M059J (cell line): ENCODE measurements around a stretch of chr13.

- RAMPAGE, long total RNA: no peak
These were observed 45.9 kb upstream of the ATP11A start for GRCh38 chr13:112644079-112644278.

DNA sequence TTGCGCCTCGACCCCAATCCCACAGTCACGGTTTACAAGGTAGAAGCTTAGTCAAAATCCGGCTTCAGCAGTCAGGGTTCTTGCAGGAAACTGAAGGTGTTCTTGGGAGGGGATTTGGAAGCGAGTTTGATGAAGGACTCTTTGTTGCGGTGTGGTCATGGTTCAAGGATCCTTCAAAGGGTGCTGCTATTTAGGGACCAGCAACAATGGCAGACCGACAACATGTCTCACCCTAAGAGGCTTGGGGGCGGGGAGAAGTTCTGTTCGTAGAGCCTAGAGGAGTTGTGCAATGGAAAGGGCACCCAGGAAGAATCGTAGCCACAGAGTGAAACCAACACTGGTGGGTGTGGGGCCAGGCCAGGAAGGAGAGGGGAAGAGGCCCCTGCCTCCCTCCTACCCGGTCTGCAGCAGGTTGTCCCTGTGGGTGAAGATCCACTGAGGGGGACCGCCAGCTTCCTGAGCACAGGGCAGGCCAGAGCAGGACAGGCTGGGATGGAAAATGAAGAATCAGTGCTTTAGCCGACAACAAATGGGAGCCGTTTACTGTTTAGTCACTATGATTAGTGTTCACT, 1.4 kb upstream of the ATP11A start:
- RAMPAGE, long total RNA: no peak

DNA sequence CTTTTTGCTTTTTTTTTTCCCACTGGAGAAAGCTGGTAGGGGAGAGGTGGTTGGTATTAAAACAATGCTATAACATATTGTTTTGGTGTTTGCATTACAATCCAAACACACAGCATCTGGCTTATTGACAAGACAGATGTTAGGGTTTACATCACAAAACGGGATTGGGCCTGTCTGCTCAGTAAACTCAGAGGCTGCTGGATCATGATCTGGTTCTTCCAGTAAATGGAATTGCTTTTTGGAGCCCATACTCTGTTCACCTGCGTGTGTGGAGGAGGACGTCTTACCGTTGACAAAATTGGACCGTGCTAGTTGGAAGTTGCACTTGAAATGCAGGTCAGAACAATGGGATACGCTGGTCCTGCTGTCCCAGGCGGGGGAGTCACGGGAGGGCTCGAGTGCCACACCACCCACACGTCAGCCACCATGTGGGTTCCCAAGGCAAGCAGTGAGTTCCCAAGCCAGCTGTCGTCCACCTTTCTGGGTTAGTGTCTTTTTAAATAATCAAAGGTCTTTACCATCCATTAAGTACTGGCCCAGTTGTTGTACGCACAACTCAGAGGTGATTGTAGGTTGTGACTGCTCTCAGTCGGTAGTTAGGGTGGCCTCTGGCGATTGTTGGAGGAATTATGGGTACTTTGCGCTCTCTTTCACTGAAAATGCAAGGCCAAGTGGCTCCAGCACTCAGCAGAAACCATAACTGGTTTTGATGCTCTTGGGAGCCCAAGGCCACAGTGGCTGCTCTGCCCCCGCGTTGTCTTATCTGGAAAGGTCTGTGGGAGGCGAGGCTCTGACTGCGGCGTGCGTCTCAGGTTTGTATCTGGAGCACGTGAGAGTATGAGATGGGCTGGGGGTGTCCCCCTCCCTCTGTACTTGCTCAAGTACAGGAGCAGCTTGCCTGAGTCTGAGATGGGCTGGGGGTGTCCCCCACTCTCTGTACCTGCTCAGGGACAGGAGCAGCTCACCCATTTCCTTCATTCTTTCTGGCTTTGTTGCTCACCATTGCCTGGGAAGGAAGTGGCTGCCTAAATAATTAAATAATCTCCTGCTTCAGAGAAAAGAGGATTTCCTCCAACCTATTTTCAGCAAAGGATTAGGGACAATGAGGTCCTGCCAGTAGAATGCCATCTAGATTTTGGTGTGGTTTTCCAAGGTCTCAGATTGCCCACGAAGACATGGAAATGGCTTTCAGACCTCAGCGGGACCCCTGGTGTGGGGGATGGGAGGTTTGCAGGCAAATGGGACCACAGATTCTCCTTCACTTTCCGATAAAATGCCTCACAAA, 14.3 kb downstream of the ATP11A start:
- RAMPAGE, long total RNA: no peak

DNA sequence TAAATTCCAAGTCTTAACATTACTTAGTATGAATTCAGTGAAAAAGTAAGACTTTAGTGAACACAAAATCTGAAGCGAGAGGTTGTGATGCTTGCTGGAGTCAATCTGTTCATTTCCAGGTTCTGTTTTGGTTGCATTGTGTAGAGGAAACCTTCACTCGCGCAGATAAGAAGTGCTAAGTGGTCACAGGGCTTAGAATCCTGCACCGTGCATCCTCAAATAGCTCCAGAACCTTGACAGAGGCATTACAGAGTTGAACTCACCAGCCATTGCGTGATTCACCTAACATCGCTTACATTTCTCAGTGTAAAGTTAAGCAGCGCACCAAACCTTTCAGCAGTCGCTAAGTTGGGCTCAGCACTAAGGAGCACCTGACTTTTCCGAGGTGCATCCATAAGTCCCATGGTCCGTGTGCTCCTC, 45.7 kb downstream of the ATP11A start:
- RAMPAGE, long total RNA: no peak

- RAMPAGE, long total RNA: no peak
These were observed 90.8 kb upstream of the MCF2L start for GRCh38 chr13:112878139-112878616.

- RAMPAGE, long total RNA: no peak
These were observed 74.8 kb upstream of the MCF2L start for GRCh38 chr13:112894117-112894690.

DNA sequence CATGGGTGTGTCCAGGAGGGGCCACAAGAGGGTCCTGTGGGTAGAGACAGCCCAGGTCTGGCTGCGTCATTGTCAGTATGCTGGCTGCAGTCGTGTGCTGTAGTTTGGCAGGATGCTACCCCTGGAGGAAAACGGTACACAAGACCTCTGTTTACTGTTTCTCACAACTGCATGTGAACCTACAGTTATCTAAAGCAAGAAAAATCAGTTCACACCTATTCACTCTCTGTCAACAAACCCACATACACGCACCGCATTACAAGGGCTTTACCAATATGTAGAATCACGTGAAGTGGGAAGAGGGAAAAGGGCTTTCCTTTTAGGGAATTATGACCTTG, 17.4 kb upstream of the MCF2L start:
- RAMPAGE, long total RNA: no peak

- RAMPAGE, long total RNA: no peak
These were observed 4.2 kb upstream of the MCF2L start for GRCh38 chr13:112964714-112965399.

- RAMPAGE, long total RNA: no peak
These were observed 54.1 kb downstream of the MCF2L start for GRCh38 chr13:113023157-113023516.

DNA sequence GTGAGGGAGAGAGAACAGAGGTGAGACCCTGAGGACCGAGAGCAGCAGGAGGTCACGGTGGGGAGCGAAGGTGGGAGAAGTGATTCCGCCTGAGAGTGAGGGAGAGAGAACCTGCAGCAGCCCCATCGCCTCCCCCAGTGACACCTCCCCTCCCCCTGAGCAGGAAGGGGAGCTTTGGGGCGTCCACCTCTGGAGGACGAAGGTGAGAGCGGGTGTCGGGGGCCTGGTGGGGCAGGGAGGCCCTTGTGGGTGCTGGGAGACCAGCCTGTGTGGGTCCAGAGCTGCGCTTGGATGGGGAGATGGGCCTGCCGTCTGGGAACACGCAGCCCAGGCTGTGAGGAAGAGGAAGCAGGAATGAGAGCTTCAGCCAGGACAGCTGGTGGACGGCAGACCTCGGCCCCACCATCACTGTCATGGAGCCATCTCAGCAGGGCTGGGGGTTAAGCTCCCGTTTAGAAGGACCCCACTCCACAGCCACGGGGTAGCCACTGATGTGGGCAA, 6.7 kb upstream of the PROZ start:
- RAMPAGE, long total RNA: no peak

DNA sequence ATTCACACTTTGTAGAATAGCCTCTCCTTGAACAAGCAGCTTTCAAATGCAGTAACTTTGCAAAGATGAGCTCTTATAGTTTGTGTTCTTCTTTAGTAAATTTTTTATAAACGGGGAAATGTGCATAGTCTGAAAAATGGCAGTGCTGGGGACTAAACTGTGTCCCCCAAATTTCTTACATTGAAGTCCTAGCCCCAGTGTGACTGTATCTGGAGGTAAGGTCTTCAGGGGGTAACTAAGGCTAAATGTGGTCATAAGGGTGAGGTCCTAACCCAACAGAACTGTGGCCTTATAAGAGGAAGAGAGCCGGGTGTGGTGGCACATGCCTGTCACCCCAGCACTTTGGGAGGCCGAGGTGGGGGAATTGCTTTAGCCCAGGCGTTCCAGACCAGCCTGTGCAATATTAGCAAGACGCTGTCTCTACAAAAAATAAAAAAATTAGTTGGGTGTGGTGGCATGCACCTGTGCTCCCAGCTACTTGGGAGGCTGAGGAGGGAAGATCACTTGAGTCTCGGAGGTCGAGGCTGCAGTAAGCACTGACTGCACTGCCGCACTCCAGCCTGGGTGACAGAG, 17.8 kb downstream of the PROZ start:
- RAMPAGE, long total RNA: no peak

- RAMPAGE, long total RNA: no peak
These were observed 398 bp downstream of the PCID2 start for GRCh38 chr13:113208001-113208540.

- RAMPAGE, long total RNA: no peak
These were observed 25.8 kb downstream of the LAMP1 start for GRCh38 chr13:113322586-113323554.

DNA sequence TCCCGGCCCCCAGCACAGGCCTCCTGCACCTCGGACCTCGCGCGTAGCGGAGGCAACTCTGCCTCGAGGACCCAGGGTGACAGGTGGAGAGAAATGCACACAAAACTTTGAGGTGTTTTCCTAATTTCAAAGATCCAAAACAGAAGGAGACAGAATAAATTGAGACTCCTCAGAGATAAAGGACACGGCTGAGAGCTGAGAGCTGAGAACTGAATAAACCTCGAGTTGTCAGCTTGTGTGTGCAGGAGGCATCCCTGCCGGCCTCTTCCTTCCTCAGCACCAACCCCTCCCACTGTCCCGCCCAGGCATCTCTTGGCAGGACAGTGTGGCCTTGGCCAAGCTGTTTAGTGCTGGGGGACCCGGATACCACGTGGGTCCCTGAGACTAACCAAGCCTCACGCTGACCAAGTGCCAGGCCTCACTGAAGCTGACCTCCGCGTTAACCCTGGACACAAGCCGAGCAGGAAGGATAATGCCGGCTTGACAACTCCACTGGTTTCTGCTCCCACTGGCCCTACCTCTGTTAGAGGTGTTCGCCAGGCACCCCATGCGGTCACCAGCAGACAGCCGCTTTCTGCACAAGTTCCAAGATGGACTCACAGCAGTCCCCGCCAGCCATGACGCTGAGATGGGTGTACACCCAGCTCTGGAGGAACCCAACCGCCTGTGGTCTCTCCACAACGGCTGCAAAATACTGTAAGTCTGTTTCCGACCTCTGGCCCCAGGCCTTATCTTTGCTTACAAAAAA, 12.5 kb downstream of the GRTP1 start:
- RAMPAGE, long total RNA: no peak

- RAMPAGE, long total RNA: no peak
These were observed 16.3 kb downstream of the DCUN1D2 start for GRCh38 chr13:113474226-113474613.

DNA sequence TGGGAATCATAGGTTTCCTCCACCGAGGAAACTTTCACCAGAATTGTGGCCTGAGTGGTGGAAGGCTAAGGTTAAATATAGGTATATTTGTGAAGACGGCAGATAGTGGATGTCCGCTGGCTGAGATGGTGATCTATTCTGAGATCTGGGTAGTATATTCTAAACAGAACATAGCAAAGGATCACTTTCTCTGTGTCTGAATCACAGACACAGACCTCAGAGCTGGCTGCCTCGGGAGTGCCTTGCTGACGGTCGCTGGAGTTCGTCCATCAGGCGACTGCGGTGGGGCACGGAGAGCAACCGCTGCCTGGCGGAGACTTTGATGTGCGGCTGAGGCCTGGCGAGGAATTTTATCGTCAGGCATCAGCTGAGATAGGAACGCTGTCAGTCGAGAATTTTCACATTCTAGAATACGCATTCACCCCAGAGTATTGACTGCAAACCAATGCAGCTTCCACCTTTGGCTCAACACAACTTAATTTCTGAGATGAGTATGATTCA, 42.6 kb downstream of the TMCO3 start:
- RAMPAGE, long total RNA: no peak

DNA sequence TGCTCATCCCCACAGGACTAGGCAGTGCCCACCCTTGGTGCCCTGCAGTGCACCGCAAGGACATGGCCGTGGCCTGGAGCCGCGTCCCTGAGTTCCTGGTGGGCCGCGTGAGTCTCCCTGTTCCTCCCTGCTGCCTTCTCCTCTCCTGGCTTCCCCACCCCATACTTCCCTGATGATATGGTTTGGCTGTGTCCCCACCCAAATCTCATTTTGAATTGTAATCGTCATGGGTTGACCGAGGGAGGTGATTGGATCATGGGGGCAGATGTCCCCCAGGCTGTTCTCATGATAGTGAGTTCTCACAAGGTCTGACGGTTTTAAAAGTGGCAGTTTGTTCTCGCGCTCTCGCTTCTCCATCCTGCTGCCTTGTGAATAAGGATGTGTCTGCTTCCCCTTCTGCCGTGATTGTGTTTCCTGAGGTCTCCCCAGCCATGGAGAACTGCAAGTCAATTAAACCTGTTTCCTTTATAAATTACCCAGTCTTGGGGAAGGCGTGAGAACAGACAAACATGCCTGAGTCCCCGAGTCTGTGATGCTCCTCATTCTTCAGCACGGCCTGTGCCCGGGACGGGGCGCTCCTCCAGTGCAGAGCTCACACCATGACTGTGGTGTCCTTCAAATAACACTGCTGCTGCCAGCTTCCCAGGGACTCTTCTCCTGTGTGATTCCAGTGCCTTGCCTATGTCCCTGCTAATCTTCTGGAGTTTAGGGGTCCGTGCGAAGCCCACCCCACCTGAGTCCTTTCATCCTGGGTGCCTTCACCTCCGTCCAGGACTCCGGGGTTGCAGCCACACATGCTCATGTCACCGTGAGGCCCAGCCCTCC, 31.4 kb upstream of the TFDP1 start:
- RAMPAGE, long total RNA: no peak

- RAMPAGE, long total RNA: no peak
These were observed 17.0 kb downstream of the TFDP1 start for GRCh38 chr13:113601166-113602382.

GRCh38 chr13:113647881-113648355, 10.1 kb downstream of the ATP4B start:
- RAMPAGE, long total RNA: no peak

DNA sequence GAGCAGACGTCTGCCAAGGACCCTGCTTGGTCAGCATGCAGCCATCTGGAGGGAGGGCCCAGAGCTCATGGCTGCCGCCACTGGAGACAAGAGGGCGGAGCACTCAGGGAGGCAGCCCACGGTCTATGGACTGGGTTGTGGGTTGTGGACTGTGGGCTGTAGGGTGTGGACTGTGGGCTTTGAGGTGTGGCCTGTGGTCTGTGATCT, 31.9 kb upstream of the TMEM255B start:
- RAMPAGE, long total RNA: no peak